GM12891 (cell line): ENCODE measurements around the genes PRAMEF25, PRAMEF17 and TMEM51.

DNA sequence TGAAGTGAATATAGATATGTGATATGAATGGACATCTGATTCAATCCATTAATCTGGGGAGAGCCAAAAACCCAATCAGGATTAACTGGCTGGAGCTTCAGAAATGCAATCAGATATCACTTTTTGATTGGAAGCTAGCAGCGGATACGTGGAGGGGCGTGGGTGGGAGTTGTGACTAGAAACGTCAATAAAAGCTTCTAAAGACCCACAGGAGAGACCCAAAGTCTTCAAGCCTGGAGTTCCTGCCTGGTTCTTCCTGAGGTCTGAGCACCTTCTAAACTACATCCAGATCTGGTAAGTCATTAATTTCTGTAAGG lies at the start of gene PRAMEF25:
PRAMEF25 (plus strand) TSS at position 161 of the 317 bp plus-strand sequence.
- RRBS: no CpG with 5 or more reads among the region's 4 CpGs

- RRBS: no CpG with 5 or more reads among the region's 3 CpGs
These were observed at the start of gene PRAMEF17 for GRCh38 chr1:13389268-13389885. Gene PRAMEF17 (plus strand): TSS chr1:13389632.

DNA sequence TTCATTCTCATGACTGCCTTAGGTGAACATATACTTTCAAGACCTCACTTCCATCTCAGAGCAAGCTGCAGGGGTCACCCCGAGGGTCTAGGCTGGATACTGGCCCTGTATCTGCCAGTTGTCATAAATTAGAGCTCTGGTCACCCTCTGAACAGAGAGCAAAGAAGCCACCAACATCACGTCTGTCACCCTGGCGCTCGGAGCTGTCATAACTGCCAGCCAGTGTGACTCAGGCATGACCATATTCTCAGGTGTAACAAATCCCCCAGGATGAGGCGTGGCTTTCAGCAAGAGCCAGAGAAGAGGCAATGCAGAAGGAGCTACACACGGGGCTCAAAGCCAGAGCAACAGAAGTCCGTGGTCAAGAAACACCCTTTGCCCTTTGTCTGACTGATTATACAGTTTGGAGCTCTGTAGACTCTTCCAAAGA lies 39.9 kb downstream of the PRAMEF20 start:
- RRBS: no CpG with 5 or more reads among the region's 7 CpGs

DNA sequence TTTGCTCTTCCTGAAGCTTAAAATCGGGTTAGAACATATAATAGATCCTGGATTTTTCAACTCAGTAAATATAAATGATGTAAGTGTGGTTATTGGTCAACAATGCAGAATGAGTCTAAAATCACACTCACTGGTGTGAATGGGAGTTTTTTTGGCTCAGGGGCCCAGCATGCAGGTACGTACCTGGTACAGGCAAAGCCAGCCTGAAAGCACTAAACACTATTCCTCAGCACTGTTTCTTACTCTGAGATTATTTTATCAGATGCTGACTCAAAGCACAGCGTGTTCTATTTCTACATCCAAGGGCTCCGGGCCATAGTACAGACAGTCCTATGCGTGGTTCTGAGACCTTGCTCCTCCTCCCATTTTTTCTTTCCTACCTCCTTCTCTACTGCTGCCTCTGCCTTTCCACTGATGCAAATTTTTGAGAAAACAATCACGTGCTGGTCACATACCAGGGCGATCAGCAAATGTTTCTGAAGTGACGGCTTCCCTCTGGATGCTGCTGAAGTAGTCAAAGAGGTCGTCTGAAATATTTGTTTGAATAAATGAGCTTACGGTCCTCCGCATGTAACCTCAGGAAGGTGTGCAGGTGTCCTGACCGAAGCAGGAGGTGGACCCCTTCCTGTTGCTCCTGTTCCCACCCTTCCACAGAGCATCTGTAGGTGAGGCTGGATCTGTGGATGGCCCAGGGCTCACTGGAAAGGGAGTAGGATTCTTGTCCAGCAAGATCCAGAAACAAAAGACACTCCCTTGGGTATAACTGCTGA lies 36.3 kb downstream of the PDPN start:
- RRBS: no CpG with 5 or more reads among the region's 12 CpGs

- RRBS: 2% methylated on average over 41 of the region's 85 CpGs
These were observed 48.9 kb downstream of the PRDM2 start for GRCh38 chr1:13748620-13749513.

- RRBS: no CpG with 5 or more reads among the region's 14 CpGs
These were observed 78.4 kb downstream of the PRDM2 start for GRCh38 chr1:13778161-13778939.

DNA sequence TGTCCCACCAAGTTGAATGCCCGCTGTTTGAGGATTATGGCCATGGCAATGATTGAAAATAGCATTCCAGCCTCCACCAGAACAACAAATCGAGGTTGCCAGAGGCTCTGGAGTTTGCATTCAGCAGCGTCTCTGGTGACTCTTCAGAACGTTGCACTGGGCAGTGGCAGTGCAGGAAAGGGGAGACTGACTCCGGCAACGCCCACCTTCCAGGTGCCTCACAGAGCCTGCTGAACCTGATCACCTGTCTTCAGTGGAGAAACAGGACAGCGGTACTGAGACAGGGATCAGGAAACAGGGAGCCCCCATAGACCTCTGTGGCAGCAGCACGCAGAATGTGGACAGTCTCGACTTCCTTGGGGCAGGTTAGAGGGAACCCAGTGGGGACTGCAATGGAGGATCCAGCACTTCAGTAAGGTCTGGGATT lies 128.4 kb downstream of the PRDM2 start:
- RRBS: no CpG with 5 or more reads among the region's 9 CpGs

GRCh38 chr1:14254222-14254590 lies 344.3 kb upstream of the KAZN start:
- RRBS: no CpG with 5 or more reads among the region's 4 CpGs

DNA sequence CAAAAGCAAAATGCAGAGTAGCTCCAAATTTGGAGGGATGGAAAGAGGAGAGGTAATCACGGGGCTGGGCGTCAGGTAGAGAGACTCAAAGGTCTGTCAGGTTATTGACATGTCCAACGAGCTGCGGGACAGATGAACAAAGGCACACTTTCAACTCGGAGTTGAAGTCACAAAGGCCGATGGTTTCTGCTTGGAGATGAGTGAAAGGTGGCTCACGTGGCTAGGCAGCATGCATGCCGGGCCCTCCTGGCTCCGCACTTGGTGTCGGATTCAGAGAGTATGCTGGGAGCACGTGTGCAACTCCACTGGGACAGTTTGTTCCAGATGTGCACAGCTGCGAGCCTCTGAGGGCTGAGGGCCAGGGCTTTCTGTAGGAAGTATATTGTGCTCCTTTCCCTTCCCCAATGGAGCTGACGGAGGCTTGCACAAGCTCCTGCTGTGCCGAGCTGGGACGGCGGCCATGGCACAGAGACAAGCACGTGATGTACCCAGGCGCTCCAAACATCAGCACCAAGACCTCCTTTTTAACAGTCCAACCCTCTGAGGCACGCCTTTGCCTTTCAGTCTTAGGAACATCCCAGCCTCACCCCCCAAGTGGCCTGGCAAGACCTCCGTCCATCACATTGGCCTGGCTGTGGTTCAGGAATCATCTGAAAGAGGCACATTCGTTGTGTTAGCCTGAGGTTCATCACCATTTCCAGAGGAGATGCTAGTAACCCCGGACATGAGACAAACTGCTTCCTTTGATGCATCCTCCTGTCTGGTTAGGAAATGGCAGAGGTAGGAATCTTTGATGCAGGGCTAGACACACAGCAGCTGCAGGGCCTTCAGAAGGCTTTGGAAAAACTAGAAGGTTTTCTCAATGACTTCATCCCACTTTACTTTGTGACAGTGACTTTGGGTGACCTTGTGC lies 339.3 kb upstream of the KAZN start:
- RRBS: no CpG with 5 or more reads among the region's 22 CpGs

DNA sequence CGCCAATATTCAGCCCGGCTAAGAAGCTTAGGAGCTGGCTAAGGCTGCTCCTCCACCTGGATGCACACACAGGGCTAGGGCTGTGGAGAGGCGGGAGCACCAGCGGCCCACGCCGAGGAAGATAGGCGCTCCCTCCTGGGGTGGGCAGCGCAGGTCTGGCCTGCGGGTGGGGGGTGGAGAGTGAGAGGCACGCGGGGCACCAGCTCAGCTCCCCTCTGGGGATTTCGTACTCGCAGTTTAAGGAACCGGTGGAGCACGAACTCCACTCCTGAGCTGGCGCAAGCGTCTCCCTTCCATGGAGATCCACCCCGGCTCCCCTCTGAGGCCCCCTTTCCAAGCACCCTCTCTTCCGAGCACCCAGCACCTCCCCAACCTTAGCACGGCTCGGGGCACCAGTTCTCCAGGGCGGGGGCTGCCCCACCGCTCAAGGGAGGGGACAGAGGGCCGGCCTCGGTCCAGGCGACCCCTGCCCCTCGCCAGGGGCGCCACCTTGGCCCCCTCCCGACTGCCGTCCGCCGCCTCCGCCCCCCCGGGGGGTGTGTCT lies 389 bp upstream of the KAZN start:
- RRBS: 9% methylated on average over 11 of the region's 34 CpGs

DNA sequence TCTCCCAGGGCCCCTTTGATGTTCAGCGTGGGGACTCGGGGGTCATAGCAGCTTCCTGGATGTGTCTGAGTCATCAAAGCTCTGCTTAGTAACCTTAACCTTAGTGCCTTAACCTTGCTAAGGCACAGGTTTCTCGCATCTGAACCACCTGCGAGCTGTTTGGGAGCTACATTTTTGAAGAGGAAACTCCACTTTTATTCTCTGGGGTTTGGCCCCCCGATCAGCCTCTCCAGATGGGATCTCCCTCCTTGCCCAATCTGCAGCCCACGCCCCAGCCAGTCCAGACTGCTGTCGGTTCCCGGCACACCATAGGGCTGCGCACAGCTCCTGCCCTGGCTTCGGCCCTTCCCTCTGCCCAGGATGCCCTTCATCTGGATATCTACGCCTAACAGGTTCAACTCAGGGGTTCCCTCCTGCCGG lies 135.2 kb downstream of the KAZN start:
- RRBS: no CpG with 5 or more reads among the region's 12 CpGs

- RRBS: 59% methylated on average over 4 of the region's 7 CpGs
These were observed 242.2 kb upstream of the TMEM51 start for GRCh38 chr1:14911285-14911849.

DNA sequence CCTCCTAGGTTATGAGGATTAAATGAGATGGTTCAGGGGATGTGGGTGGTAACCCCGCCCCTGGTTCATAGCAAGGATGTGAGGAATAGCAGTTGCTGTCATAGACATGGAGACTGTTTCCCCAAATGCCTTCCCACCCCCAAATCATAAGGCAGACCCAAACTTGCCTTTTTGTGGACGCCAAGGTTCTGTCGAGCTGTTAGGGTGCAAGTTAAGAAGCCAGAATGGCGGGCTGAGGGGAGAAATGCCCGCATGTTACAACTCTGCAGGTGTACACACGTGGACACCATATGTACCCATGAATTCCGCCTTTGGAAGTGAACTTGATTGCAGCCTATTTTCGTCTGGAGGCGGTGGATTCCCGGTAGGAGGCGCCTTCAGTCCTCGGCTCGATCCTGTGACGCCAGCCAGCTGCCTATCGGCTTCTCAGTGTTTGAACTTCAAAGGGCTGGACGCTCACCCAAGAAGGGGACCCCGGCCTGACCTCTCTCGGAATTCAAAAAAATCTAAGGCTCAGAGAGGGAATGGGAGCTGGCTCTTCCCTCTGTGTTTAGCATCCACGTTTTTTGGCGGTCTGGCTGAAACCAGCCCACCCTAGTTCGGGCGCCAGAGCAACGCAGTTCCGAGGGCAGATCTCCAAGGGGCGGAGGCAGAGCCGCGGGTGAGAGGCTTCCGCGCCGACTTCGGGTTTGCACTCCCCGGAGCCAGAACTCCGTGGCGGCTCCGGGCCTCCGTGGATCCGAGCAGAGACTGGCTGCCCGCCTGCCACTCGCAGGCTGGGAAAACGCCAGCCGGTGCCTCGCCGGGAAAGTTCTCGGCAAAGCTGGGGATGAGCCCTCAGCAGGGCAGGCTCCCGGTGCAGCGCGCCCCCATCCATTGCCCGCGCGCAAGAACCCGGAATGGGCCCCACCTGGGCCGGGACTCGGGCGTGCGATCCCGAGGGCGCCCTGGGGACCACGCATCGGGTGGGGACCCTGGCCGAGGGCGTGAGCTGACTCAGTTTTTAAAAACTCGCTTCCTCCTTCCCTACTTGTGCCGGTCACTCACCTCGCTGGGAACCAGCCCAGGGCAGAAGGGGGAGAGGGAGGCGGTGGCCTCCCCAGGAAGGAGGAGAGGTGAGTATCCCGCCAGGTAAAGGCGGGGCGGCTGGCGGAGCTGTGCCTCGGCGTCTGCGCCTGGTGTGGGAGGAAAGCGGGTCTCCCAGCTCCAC lies 1.0 kb upstream of the TMEM51 start:
- RRBS: 3% methylated on average over 16 of the region's 73 CpGs

DNA sequence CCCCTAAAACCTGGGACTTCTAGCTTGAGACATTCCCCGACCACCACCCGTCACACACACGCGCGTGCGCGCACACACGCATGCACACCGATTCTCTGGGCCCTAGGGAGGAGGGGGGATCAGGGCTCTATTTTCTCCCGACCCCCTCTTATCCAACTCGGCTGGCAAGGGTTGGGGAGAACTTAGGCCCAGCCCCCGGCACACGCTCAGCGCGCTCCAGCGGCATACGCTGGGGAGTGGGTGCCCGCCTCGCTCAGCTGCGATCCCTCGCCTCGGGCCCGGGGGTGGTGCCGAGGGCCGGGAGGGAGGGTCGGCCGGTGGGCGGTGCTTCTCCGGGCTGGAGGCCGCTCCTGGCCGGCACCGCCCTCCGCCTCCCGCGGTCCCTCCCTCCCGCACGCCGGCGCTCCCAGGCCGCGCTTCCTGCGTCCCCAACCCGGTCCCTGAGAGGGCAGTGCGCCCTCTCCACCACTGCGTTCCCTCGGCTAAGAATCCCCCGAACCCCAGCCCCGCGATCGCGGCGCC lies at the start of gene TMEM51:
TMEM51 (plus strand) TSS at position 409 of the 522 bp plus-strand sequence.
- RRBS: 2% methylated on average over 20 of the region's 52 CpGs

GRCh38 chr1:15171404-15171934 lies 17.9 kb downstream of the TMEM51 start:
- RRBS: no CpG with 5 or more reads among the region's 12 CpGs

- RRBS: no CpG with 5 or more reads among the region's 9 CpGs
These were observed 36.4 kb downstream of the TMEM51 start for GRCh38 chr1:15189756-15190535.

- RRBS: no CpG with 5 or more reads among the region's 22 CpGs
These were observed 45.3 kb upstream of the FHAD1 start for GRCh38 chr1:15201417-15202375.

GRCh38 chr1:15308655-15309130 lies 61.7 kb downstream of the FHAD1 start:
- RRBS: no CpG with 5 or more reads among the region's 6 CpGs

- RRBS: 94% methylated on average over 3 of the region's 26 CpGs
These were observed 63.9 kb upstream of the EFHD2 start for GRCh38 chr1:15345565-15346464.

GRCh38 chr1:15370697-15371769 lies 38.7 kb upstream of the EFHD2 start:
- RRBS: no CpG with 5 or more reads among the region's 25 CpGs